ENCODE results near the gene HEATR5B.

GRCh38 chr2:36414430-36414918, 58.9 kb downstream of the CRIM1 start:
- PRO-cap, 2 experiments, result no peak in any of the 2 experiments

- PRO-cap, 2 experiments, result no peak in any of the 2 experiments
Observed at GRCh38 chr2:36544992-36545513, 52.9 kb downstream of the FEZ2 start.

DNA sequence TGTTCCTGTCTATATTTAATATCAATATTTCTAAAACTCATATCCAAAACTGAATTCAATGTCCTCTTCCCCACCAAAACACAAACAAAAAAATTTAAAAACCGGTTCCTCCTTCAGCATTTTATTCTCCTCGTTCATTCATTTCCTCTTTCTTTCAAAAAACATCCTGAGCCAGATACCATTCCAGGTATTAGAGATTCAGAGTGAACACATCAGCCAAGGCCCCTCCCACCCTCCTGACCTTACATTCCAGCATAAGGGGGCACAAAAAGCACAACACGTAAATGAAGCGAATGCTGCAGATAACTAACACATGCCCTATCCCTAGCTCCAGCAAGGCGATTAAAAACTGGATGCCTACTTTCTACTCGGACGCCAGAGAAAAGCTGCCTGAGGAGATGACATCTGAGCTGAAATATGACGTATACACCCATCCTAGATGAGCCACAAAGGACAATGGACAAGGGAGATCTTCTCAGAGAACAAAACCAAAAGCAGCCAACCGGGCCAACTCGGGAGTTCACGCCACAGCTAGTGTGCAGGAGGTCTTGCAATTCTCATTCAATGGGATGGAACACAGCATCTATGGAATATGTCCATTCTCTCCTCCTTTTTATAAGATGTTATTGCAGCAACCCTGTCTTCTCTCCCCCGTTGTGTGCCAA, 33.6 kb downstream of the FEZ2 start:
- PRO-cap, 2 experiments, result peak in 1 of 2 experiments; most common plus-strand start position 501 of the sequence (in 1); most common minus-strand start position 419 of the sequence (in 1)

DNA sequence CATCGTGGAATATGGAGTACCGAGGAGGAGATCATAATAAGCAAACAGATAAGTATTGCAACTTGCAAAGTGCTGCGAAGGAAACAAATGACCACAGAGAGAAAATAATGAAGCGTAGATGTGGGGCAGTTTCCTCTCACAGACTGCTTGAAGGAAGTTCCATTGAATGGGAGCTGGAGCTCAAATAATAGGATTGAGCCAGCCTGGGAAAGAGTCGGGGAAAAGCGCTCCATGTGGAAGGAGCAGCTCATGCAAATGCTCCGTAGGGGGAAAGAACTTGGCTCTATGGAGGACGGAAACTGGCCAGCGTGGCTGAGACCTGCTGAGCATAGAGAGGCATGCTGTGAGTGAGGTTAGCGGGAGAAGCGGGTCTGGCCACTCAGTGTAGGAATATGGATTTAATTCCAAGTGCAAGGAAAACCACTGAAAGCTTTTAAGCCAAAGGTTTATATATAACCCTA, 28.6 kb upstream of the VIT start:
- PRO-cap, 2 experiments, result peak in 1 of 2 experiments; most common plus-strand start position 209 of the sequence (in 1)

- PRO-cap, 2 experiments, result no peak in any of the 2 experiments
Observed at GRCh38 chr2:36699004-36699322, 2.5 kb downstream of the VIT start.

DNA sequence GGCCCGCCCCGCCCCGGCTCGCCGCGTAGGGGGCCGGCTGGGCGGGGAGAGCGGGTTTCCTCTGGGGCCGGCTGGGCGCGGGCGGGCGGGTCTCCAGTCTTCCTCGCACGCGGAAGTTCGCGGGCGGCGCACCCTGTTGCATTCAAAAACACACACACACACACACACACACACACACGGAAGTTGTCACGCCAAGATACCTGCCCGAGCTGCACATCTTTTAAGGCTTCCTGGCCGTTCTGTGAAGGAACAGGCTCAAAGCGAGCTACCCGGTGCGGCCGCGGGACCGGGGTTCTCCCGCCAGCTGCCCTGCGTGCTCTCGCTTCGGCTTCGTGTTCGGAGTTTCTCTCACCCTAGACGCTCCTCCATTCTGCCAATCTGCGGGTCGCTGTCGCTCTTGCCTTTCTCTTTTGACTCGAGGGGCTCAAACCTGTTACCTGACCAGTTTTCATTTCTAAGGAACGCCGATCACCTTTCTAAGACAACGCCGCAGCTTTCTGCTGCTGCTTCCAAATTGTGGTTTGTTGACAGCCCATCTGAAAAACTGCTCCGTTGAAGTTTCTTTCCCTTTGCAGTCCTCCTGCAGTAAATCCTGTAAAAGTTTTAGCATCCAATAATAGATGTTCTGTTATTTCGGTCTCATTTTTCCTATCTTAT, 543 bp upstream of the STRN start:
- PRO-cap, 2 experiments, result peak in 1 of 2 experiments; most common plus-strand start position 47 of the sequence (in 1)

GRCh38 chr2:37011072-37011593, 44.8 kb upstream of the STRN start:
- PRO-cap, 2 experiments, result no peak in any of the 2 experiments

GRCh38 chr2:37035520-37036354, 48.4 kb downstream of the HEATR5B start:
- PRO-cap, 2 experiments, result no peak in any of the 2 experiments

DNA sequence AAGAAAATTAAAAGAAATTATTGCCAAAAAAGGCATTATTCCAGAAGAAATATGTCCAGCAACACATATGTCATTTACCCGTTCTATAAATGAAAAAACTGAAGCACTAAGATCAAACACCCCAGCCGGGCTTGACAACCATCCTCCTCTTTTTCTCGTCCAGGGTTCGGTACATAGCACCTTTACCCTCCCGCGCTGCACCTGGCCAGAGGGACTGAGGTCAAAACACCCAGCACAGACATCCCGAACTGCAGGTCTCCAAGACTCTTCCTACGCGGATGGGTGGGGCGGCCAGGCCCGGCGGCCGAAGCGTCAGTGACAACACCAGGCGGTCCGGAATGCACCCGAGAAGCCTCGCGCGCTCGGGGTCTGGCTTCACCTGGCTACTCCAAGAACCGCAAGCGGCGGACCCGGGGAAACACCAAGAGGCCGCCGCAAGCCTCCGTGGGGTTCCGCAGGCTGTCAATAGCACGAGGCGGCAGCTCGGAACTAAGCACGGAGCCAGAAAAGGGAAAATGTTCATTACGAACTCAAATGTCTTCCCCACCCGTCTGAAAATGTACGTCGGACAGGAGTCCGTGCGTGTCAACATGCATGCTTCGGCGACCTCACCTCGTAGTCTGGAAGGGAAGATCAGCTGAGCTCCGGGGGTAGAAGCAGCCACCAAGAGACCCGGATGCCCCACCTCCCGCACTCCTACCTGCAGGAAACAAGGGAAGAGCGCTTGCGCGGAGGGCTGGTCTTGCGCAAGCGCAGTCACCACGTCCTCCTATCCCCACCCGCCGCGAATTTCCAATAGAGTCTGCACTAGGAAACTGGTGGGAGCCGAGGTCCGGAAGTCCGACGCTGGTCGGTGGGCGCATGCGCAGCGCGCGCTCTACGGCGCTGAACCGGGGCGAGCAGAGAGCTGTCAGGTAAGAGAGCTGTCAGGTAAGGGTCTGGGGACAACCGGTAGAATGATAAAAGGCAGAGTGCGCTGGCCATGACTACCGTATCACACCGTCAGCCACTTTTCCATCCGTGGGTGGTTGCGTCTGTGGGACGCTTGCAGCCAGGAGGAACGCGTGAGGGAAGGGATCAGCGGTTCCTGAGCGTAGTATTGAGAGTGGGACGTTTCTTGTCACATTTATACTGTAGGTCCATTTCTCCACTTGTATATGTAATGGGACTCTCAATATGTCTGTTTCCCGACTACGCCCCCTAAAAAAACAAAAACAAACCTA, at the start of gene HEATR5B:
Gene HEATR5B (minus strand): TSS at position 716 of the 1,223 bp plus-strand sequence.
- PRO-cap, 2 experiments, result peak in 1 of 2 experiments; most common plus-strand start position 321 of the sequence (in 1); most common minus-strand start position 622 of the sequence (in 1)

GRCh38 chr2:37105843-37106808, 21.8 kb downstream of the GPATCH11 start:
- PRO-cap, 2 experiments, result no peak in any of the 2 experiments

DNA sequence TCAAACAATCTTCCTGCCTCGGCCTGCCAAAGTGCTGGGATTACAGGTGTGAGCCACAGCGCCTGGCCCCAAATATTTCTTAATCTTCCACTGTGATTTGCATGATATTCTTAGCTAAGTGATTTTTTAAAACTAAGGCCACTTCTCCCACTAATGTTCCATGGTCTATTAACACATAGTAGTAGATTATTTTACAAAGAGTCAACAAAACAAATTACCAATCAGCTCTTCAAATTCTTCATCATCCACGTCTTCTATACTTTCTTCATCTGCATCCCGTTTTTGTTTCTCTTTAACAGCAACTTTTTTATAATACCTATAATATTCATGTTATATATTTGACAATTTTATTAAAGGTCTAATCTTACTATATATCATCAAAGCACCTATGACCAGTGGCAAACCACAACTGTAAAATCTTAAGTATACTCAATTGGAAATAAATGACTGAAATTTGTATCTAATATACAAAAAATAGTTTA, 17.4 kb downstream of the CEBPZOS start:
- PRO-cap, 2 experiments, result no peak in any of the 2 experiments

- PRO-cap, 2 experiments, result peak in 1 of 2 experiments; most common plus-strand start chr2:37343671 (in 1); most common minus-strand start chr2:37343745 (in 1)
Observed at GRCh38 chr2:37343336-37344126, 899 bp upstream of the QPCT start.

GRCh38 chr2:37523690-37524344, 147.6 kb downstream of the CDC42EP3 start:
- PRO-cap, 2 experiments, result no peak in any of the 2 experiments

GRCh38 chr2:37648525-37649010, 22.9 kb downstream of the CDC42EP3 start:
- PRO-cap, 2 experiments, result no peak in any of the 2 experiments

DNA sequence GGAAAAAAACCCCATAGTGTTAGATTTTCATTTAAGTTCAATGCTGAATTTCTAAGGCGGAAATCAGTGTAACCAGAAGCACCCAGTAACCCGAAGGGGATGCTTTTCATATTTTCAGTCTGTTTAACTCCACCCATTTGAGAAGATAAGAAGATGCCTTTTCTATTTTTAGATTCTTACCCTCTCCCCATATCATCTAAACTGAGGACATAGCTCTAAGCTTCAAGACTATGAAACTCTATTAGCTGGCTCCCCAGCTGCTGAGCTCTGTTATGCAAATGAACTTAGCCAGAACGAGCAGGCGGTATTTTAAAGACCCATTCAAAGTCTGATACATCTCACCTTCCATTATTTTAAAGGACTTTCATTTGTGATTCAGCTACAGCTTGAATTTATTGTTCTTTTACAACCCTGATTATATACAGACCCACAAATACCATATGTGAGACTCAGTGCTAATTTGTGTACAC, 16.5 kb downstream of the CDC42EP3 start:
- PRO-cap, 2 experiments, result no peak in any of the 2 experiments

DNA sequence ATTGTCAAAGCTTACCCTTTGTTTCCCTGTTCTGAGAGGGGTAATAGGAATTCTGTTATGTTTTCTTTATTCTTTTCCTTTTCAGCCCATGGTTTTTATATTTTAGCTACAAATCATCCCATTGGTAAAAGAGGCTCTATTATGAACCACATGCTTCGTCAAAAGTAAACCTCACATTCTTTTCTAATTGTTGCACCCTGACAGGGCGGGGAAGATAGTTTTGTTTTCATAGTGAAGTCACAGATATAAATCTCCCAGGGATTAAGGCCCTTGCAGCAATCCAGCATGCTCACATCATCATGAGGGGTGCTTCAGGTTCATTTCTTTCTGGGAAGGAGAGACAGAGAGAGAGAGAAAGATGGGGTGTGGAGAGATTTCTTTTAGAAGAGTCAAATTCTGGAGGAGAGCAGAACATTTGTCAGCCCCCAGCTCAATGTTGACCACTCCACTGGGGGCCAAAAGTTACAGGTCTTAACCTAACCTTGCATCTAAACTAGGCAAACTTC, 124.5 kb upstream of the CDC42EP3 start:
- PRO-cap, 2 experiments, result no peak in any of the 2 experiments

- PRO-cap, 2 experiments, result no peak in any of the 2 experiments
Observed at GRCh38 chr2:37828091-37828333, 97.1 kb upstream of the RMDN2 start.

- PRO-cap, 2 experiments, result no peak in any of the 2 experiments
Observed at GRCh38 chr2:37918899-37919106, 6.3 kb upstream of the RMDN2 start.

GRCh38 chr2:37920689-37921007, 4.4 kb upstream of the RMDN2 start:
- PRO-cap, 2 experiments, result no peak in any of the 2 experiments

- PRO-cap, 2 experiments, result no peak in any of the 2 experiments
Observed at GRCh38 chr2:38068881-38069412, 7.0 kb downstream of the CYP1B1 start.